H1 (cell line): Measurements from ENCODE around the gene CLVS2.

DNA sequence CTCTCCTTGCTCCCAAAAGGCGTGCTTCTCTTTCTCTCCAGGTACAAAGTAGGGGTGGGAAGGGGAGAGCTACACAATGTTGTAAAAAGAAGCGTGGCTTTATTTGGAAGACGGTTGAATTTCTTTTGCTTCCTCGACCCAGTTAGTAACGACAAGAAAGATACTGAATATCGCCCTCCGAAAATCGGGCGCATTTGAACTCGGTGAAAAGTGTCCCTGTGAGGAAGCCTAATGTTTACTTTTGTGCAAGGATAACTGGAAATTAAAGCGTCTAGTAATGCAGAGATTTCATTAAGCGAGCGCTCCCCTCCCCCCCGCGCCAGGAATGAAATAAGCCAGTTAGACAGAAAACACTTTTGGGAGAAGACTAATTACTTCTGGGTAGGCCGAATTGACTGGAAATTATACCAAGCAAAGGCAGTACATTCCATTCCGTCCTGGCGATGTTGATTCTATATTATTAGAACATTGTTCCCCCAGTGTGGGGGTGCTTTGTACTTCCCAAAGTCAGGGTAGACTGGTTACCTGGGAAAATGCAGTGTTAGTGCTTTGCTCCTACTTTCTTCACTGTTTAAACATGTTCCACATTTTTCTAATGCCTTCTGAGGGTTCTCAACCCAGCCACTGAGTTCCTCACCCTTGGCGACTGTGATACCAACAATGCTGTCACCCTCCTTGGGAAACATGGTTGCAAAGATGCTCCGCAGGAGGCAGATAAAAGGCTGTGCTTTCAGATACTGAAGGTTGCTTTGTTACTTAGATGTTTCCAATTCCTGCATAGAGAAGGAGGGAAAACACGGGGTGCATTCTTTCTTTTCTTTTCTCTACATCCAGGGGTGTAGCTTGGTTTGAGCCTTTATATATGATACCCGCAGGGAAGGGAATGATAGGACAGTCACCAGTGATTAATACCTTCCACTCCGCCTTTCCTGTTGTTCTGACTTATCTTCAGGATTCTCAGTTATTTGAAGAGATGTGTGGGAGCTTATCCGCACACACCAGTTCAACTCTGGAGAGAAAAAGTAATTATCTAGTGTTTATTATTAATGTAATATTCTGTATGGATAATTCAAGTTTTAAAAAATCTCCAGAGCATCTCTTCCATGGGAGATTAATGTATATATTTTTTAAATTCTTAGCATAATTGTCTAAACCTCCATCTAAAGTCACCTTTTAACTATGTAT lies 2.6 kb downstream of the GJA1 start:
- RRBS: no CpG with 5 or more reads among the region's 24 CpGs
CAGE:
- cytosol, long polyA plus RNA: no peak
- long polyA plus RNA: no peak
- nucleus, long polyA plus RNA: no peak

- RRBS: no CpG with 5 or more reads among the region's 3 CpGs
CAGE:
- cytosol, long polyA plus RNA: start-site peak on the plus strand at chr6:121448183-121448201, 1,366 reads
- long polyA plus RNA: no peak
- nucleus, long polyA plus RNA: start-site peak on the plus strand at chr6:121448184-121448202, 1,308 reads
Observed at GRCh38 chr6:121448024-121448438, 12.6 kb downstream of the GJA1 start.

DNA sequence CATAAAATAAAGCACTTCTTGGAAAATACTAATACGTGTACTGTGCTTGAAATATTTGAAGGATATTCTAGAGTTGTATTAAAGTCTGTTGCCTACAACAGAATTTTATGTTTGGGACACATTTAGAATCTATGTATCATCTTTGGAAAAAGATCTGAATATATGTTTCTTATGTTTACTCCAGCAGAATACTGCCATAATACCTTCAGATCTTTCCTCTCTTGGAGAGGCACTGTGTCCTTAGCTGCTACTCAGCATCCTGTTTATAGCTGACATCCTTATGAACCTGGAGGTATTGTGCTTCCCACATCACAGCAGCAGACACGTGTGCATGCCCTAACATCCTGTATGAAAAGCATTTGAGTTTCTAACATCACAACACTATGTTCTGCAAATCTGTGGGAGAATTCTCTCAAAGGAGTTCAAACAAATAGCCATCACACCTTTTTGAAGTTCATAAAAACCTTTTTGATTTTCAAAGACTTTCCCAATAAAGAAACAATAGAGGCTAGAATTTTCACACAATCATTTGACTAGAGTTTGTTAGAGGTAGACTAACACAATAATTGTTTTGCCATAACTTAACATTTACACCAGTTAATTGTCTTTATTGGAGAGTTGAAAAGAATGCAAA lies 216.0 kb downstream of the GJA1 start:
- RRBS: no CpG with 5 or more reads among the region's 2 CpGs
CAGE:
- cytosol, long polyA plus RNA: no peak
- long polyA plus RNA: no peak
- nucleus, long polyA plus RNA: no peak

- RRBS: no CpG with 5 or more reads among the region's 1 CpG
CAGE:
- cytosol, long polyA plus RNA: no peak
- long polyA plus RNA: no peak
- nucleus, long polyA plus RNA: no peak
Observed at GRCh38 chr6:121777506-121777705, 342.0 kb downstream of the GJA1 start.

DNA sequence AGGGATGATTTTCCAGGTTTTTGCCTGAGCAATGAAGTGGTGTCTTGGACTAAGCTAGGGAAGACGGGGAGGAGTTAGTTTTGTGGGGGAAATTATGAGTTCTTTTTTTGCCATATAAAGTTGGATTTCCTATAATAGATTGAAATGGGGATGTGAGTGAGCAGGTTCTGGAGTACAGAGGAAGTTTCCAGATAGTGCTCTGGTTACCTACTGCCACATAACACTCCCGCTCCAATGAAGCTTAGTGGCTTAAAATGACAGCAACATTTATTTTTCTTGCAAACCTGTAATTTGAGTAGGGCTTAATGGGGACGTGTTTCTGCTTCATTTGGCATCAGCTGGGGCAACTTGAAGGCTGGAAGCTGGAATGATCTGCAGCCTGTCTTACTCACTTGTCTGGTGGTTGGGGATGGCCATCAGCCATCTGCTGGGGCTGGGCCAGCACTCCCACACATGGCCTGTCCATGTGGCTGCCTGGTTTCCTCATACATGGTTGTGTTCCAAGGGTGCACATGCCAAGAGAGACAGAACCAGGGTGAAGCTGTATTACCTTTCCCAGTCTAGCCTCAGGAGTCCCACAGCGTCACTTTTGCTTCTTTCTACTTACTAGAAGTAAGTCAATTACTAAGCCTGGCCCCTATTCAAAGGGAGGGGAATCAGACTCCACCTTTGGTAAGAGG lies 344.8 kb downstream of the GJA1 start:
- RRBS: no CpG with 5 or more reads among the region's 4 CpGs
CAGE:
- cytosol, long polyA plus RNA: no peak
- long polyA plus RNA: no peak
- nucleus, long polyA plus RNA: no peak

DNA sequence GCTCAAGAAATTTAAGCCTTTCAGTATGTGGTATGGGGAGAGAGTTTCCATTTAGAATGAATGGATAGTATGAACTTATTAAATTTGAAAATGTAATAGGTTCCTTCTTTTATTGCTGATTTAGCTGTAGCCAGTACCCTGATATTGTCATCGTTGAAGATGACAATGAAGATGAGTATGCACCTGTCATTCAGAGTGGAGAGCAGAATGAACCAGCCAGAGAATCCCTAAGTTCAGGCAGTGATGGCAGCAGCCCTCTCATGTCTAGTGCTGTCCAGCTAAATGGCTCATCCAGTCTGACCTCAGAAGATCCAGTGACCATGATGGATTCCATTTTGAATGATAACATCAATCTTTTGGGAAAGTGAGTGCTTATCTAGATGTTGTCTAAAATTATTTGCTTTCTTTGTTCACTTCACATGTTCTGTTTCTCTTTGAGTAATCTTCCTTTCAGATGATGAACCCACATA lies 23.2 kb downstream of the HSF2 start:
- RRBS: no CpG with 5 or more reads among the region's 1 CpG
CAGE:
- cytosol, long polyA plus RNA: no peak
- long polyA plus RNA: no peak
- nucleus, long polyA plus RNA: no peak

GRCh38 chr6:122444014-122444677 lies 27.5 kb downstream of the SERINC1 start:
- RRBS: no CpG with 5 or more reads among the region's 5 CpGs
CAGE:
- cytosol, long polyA plus RNA: no peak
- long polyA plus RNA: no peak
- nucleus, long polyA plus RNA: no peak

DNA sequence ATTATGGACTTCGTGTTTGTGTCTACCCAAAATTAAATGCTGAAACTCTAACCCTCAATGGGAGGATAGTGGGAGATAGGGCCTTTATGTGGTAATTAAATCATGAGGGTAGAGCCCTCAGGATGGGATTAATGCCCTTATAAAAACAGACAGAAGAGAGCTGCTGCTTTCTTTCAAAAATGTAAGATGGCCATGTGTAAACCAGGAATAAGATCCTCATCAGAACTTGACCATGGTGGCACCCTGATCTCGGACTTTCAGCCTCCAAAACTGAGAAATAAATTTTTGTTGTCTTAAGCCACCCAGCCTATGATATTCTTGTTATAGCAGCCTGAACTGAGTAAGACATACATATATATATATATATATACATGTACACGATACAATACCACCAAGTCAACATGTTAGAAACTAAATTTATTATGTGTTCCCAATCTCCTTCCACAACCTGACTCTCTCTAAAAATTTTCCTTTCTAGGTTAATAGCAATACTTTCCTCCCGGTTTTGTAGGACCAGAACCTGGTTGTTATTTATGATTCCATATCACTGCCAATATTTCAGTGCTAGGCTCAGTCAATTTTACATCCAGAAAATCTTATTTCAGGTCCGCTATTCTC lies 14.0 kb downstream of the SERINC1 start:
- RRBS: no CpG with 5 or more reads among the region's 5 CpGs
CAGE:
- cytosol, long polyA plus RNA: no peak
- long polyA plus RNA: no peak
- nucleus, long polyA plus RNA: no peak

DNA sequence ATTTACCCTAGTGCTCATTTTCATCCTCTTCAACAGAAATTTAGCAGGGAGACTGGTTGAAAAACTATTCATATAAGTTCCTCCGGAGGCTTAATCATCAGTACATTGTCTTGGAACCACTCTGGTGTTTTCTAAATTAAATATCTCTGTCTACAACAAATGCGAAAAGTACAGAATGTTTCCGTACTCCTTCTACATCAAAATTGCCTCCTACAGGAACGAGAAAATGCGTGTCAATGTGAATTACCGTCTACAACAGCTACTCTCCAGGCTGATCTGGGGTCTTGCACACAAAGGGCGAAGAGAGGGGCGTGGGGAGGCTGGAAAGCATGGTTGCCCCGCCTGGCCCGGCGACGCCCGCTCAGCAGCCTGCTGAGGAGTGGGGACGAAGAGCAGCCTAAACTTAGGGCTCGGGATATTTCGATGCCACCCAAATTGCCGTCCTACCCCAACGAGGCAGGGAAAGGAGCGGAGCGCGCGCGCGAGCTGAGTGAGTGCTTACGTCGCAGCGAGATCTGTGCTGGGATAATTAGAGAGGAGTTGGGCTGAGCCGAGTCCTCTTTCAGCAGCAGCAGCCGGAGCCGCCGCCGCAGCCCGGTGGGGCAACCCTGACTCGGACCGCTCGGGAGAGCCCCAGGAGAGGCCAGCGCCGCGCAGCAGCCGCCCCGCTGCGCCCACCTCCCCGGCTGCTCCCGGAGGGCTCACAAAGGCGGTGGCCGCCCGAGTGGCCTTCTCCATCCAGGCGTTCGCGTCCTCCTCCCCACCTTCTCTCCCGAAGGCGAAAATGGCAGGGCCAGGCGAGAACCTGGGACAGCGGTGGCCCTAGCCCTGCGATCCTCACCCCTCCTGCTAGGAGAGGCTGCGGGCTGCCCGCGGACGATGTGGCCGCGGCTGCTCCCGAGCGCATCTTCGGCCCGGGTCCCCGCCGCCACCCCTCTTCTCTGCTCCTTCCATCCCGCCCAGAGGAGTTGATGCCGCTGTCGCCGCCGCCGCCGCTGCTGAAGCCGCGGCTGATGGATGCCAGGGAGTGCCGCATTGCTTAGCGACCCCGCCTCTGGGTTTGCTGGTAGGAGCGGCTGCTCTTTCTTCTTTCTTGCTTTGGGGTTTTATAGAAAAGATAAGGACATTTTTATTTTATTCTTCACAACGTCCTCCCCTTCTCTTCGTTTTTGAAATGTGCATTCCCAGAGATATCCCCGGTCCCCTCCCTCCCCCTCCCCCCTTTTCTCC lies at the start of gene CLVS2:
TSS of gene CLVS2 (plus strand) at position 555 of the 1,230 bp plus-strand sequence.
- RRBS: under 1% methylated on average over 10 of the region's 83 CpGs
CAGE:
- cytosol, long polyA plus RNA: no peak
- long polyA plus RNA: no peak
- nucleus, long polyA plus RNA: start-site peak on the plus strand centred at position 533 of the sequence, 52 bp wide, 9 reads

DNA sequence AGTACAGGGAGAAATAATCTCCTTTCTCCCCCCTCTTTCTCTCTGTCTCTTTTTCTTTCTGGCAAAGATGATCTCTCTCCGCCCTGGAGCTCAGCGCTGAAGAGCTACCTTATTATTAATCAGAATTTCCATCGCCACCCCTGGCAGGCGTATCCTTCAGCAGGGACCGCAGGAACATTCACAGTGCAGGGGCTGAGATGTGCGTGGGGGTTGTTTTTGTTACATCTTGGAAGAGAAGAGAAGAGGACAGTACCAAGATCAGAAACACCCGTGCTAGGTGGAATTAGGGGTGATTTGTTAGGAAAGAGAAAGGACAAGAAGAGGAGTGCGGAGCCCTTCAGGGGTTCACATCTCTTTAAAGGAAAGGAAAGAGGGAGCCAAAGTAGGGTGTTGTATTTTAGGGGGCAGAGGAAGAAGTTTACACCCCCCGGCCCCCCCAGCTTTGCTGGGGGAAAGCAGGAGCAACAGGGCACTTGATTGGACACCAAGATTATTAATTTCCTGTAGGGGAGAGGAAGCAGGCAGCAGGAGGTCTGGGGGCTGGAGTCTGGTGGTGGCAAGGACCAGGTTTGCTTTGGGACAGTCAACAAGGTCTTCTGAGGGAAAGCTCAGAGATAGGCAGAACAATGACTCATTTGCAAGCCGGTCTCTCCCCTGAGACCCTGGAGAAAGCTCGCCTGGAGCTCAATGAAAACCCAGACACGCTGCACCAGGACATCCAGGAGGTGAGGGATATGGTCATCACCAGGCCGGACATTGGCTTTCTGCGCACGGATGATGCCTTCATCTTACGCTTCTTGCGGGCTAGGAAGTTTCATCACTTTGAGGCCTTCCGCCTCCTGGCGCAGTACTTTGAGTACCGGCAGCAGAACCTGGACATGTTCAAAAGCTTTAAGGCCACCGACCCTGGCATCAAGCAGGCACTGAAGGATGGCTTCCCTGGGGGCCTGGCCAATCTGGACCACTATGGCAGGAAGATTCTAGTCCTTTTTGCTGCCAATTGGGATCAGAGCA lies 1.4 kb downstream of the CLVS2 start:
- RRBS: no CpG with 5 or more reads among the region's 21 CpGs
CAGE:
- cytosol, long polyA plus RNA: no peak
- long polyA plus RNA: no peak
- nucleus, long polyA plus RNA: no peak

DNA sequence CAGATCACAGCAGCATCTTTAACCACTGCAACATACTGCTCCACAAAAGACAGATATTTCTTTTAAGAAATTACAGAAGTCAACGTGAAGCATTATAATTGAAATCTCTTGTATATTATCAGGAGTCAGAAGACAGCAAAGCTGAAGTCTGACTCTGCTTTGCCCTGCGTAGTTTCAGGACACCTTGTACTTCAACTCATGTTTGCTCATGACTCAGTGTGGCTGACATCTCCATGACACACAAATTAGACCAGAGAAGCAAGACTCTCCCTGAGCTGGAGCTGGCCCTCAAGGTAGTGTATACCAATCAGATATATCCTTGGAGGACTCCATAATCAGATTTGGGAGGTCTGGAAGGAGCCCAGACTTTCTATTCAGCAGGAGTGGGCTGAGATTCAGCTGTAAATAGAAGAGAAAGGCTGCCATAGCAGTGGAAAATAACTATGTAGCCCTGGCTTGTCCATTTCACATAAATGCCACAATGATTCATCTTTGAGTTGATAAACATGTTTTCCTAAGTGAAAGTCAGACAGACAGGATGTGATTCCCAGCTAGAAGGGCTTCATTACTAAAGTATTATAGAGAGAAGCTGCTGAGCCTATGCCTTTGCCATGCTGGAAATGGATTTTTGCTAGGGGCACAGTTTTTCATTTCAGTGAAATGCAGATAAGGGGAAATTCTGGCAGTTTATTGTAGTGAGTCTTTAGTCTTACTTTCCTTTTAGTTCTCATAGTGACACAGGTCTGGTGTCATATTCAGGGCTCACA lies 95.1 kb downstream of the CLVS2 start:
- RRBS: no CpG with 5 or more reads among the region's 2 CpGs
CAGE:
- cytosol, long polyA plus RNA: no peak
- long polyA plus RNA: no peak
- nucleus, long polyA plus RNA: no peak

DNA sequence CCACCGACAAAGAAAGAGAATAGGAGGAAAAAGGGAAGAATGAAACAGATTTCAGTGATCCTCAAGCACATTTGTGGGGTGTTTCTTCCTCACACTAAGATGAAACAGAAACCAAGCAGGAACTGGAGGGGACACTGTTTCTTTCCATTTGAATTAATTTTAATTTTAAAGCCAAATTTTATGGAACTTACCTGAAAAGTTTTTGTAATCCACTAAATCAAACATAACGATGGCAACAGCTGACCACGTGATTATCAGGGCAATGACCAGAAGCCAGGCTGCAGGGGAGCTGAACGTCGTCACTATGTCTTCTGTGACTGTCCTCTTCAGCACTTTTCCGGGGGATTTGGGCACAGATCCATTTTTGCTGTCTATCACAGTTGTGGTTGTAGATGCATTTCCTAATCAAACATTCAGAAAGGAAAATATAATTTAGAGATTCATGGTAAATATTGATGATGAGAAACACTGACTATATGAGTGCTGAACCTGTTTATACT lies 66.0 kb downstream of the TRDN start:
- RRBS: no CpG with 5 or more reads among the region's 6 CpGs
CAGE:
- cytosol, long polyA plus RNA: no peak
- long polyA plus RNA: no peak
- nucleus, long polyA plus RNA: no peak

DNA sequence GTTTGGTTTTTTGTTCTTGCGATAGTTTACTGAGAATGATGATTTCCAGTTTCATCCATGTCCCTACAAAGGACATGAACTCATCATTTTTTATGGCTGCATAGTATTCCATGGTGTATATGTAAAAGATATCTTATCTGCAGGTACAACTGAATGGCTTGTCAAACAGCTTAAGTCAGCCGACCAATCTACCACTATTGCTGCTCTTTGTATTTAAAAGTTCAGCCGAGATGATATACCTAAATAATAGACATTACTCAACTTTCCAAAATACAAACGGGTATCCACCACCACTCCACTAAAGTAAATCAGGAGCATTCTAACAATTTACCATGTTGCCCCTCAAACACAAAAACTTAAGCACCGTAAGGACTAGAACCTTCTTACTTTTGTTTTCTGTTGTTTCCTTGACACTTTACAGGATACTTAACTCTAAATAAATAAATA lies 440.7 kb downstream of the NKAIN2 start:
- RRBS: no CpG with 5 or more reads among the region's 5 CpGs
CAGE:
- cytosol, long polyA plus RNA: no peak
- long polyA plus RNA: no peak
- nucleus, long polyA plus RNA: no peak

GRCh38 chr6:125154126-125154712 lies 646 bp downstream of the TPD52L1 start:
- RRBS: 1% methylated on average over 21 of the region's 47 CpGs
CAGE:
- cytosol, long polyA plus RNA: no peak
- long polyA plus RNA: no peak
- nucleus, long polyA plus RNA: start-site peak on the plus strand at chr6:125154241-125154288, 11 reads

- RRBS: no CpG with 5 or more reads among the region's 5 CpGs
CAGE:
- cytosol, long polyA plus RNA: no peak
- long polyA plus RNA: no peak
- nucleus, long polyA plus RNA: no peak
Observed at GRCh38 chr6:125598383-125598731, 151.1 kb upstream of the HEY2 start.

- RRBS: no CpG with 5 or more reads among the region's 9 CpGs
CAGE:
- cytosol, long polyA plus RNA: no peak
- long polyA plus RNA: no peak
- nucleus, long polyA plus RNA: no peak
Observed at GRCh38 chr6:125611527-125612130, 137.8 kb upstream of the HEY2 start.

GRCh38 chr6:125707188-125707522 lies 42.3 kb upstream of the HEY2 start:
- RRBS: no CpG with 5 or more reads among the region's 12 CpGs
CAGE:
- cytosol, long polyA plus RNA: no peak
- long polyA plus RNA: no peak
- nucleus, long polyA plus RNA: no peak

- RRBS: no CpG with 5 or more reads among the region's 14 CpGs
CAGE:
- cytosol, long polyA plus RNA: no peak
- long polyA plus RNA: no peak
- nucleus, long polyA plus RNA: no peak
Observed at GRCh38 chr6:125780221-125780585, 10.6 kb upstream of the NCOA7 start.

- RRBS: no CpG with 5 or more reads among the region's 15 CpGs
CAGE:
- cytosol, long polyA plus RNA: no peak
- long polyA plus RNA: no peak
- nucleus, long polyA plus RNA: no peak
Observed at GRCh38 chr6:125918605-125919801, 37.6 kb upstream of the HINT3 start.

- RRBS: no CpG with 5 or more reads among the region's 4 CpGs
CAGE:
- cytosol, long polyA plus RNA: no peak
- long polyA plus RNA: no peak
- nucleus, long polyA plus RNA: no peak
Observed at GRCh38 chr6:125994993-125995720, 8.8 kb downstream of the TRMT11 start.